ENCODE measurements around a stretch of chr17.

DNA sequence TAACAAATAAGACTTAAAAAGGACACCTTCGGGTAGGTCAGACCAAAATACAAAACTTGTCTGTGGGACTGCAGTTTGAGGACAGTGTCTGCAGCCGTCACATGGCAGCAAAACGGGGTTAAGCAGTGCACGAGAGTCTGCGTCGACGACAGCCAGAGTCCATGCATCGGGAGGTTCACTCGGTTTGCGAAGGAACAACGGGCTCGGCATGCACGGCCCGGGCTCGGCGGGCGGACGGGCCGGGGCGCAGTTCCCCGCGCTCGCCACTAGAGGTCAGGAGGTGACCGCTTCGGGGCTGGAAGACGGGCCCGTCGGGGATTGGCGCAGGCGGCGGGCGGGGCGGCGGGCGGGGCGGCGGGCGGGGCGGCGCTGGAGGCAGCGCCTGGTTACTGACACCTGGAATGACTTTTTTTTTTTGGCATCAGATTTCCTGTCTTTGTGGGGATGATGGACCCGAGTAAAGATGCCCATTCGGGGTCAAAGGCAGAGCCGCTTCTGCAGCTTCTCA lies 6.4 kb downstream of the SCGB1C2 start:
- PRO-cap, result no peak

DNA sequence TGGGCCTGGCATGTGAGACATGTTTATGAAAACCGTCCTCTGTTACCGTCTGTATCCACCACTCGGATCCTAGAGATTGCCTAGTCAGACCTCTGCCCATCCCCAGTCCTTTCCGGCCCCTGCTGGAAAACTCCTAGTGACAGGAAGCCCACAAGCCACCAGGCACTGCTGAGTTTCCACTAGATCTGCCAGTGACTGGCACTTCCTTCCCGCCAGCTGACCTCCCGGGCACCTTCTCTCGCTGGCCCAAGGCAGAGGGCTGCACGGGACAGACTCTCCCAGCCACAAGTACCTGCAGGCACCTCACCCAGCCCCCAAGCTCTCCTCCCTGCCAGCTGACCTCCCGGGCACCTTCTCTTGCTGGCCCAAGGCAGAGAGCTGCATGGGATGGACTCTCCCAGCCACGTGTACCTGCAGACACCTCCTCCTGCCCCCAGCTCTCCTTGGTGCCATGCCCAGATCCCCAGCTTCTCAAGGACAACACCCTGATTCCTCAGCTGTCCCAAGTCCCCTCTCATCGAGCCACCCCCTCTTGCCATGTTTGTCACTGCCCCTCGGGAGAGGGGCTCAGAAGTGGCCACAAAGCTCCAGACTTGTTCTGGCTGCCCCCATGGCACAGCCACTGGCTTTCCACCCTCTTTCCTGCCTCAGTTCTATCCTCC lies 66.4 kb upstream of the DOC2B start:
- PRO-cap, result no peak

- PRO-cap, result no peak
These were observed 84.7 kb upstream of the DOC2B start for GRCh38 chr17:266046-266560.

DNA sequence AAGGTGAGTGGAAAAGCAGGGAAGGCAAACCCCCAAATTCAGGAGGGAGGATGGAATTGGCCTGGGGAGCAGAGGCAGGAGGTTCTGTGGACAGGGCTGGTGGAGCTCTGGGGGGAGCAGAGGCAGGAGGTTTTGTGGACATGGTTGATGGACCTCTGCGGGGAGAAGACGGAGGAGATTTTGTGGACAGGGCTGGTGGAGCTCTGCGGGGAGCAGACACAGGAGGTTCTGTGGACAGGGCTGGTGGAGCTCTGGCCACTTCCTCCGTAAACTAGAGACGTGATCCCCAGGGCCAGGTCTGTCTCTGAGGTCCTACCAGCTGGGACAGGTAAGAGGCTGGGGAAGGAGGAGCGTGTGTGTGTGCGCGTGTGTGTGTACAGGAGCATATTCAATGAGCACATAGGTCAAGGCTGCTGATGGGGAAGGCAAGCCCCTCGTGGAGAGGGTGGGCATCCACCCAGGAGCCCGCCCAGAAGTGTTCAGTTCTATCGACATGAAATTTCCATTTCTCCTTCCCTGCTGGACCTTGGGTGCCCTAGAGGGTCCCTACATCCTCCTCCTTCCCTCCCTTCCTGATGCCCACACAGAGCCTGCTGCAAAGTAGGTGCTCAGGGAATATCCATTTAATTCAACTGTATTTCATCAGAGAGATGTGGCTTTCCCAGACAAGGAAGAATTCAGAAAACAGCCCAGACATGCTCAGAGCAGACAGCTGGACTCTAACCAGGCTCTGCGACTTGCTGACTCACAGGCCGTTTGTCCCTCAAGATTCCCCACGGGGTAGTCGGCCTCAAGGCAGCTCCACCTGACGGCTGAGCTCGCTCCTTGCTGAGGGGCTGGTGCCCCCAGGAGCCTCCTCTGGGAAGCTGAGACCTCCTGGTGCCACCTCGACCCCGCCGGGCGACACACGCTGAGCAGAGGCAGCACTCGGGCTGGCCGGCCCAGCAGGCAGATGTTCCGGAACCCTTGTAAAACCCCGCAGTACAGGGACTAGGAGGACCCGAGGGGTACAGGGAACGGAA lies 20.4 kb downstream of the RPH3AL start:
- PRO-cap, result no peak

DNA sequence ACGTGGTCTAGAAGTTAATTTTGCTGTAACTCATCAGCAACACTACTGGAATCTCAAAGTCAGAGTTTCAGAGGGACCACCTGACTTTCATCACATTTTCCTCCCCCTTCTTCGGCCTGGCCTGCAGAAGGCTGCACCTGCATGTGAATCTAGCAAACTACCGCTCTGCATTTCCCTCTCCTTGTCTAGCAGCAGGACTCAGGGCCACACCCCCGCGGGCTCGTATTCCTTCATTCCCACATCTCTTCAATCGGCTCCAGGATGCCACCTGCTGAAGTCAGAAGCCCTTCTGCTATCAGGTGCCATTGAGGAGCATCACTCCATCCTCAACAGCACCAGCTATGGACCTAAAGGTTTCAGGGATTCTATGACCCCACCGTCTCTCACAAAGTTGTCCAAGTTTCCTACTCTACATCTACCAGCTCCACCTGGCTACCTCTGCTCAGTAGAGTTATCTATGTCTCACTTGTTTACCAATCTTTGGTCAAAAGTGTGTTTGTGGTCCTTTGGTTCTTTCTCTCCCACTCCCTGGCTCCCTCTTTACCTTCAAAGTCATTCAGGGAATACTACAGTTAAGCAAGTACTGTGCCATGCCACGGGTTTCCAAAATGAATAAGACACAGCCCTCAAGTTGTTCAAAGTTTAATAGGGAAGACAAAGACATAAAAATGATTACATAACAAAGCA lies 135.1 kb downstream of the C17orf97 start:
- PRO-cap, result no peak

DNA sequence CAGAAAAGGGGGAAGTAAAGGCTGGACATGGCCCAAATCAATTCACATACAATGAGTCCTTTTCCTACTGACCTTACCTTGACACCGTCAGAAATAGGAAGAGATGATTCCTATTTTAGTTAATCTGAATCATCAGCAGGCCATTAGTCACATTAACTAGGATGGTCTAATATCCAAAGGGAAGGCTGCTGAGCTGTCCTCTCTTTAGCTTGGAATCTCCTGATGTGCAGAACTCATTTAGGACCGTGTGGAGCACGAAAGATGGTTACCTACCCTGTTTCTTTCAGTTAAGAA lies 150.5 kb downstream of the C17orf97 start:
- PRO-cap, result no peak

GRCh38 chr17:731725-731992 lies 737 bp upstream of the TLCD3A start:
- PRO-cap, result no peak

- PRO-cap, result no peak
These were observed 9.7 kb downstream of the TLCD3A start for GRCh38 chr17:741917-742658.

GRCh38 chr17:755861-756771 lies 4.1 kb upstream of the GEMIN4 start:
- PRO-cap, result unidirectional peak, minus-strand start at chr17:755983

DNA sequence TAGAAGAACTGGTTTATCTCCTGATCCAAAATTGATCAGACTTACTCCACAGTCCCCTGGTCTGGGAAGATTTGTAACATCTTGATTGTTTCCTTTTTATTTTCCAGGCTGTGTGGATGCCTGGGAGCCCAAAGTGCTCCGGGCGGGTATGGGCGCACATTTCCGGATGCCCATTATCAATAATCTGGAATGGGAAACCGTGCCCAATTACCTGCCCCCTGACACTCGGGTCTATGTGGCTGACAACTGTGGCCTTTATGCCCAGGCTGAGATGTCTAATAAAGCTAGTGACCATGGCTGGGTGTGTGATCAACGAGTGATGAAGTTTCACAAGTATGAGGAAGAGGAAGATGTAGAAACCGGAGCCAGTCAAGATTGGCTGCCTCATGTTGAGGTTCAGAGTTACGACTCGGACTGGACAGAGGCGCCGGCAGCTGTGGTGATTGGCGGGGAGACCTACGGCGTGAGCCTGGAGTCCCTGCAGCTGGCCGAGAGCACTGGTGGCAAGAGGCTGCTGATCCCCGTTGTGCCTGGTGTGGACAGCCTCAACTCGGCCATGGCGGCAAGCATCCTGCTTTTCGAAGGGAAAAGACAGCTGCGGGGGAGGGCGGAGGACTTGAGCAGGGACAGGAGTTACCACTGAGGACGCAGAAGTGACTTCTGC lies 9.4 kb downstream of the MRM3 start:
- PRO-cap, result no peak

DNA sequence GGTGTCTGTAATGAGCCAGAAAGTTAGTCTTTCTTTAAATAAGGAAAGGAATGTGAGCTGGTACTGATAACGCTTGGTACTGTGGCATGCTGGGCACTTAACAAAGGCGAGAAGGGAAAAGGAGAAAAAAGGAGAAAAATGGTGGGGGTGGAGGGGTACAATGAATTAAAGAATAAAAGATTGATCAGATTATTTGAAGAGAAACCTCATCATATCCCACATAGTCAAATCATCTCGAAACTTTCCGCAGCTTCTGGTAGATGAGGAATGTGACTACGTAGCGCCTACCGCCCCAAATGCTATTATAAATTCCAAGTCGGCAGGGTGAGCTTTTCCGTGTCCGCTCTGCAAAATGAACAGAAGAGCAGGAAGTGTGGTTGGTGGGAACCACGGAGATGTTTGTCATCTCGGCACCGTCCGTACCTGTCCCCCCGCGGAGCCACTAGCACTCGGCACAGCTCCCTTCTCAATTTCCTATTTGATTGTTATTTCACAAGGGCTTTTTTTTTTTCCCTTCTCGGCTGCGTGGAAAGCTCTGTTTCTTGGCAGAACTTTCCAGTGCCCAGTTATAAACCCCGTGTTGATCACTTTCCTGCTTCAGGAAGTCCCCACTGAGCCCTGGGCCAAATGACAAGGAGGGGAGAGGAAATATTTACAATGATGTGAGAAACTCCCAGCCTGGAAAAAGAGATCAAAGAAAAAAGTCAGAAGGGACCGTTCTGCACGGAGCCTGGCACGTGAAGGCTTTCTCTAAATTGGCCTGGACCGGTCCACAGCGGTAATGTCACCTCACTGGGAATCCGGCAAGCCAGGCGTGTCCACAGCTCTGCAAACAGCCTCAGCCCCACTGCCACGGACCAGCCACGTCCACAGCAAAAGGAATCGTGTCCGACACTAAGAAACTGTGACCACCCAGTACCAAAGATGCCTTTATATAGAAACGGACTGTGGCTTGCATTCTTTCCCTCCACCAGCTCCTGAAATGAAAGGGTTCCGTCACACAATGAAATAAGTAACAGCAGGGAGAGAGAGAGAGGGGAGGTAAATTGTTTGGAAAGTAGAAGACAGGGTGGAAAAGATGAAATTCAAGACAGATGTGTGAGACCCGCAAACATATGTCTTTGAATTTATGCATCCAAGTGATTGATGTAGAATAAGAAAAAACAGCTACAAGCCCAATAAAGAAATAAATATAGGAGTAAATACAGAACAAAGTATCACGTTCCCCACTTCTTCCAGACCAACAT lies 65.0 kb downstream of the MRM3 start:
- PRO-cap, result unidirectional peak, minus-strand start at position 936 of the sequence

DNA sequence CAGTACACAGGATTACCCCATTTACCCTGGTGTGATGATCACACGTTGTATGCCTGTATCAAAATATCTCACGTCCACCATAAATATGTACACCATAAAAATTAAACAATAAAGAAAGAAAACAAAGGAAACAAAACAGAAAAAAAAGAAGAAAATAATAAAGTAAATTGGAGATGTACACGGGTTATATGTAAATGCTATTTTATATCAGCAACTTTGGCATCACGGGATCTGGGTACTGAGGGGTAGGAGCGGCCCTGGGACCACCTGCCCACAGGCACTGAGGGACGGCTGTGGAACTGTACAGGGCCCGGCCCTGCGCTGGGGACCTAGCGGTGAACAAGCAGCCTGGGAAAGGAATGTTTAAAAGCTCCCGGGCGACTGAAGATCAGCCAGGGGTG lies 31.4 kb downstream of the NXN start:
- PRO-cap, result no peak

DNA sequence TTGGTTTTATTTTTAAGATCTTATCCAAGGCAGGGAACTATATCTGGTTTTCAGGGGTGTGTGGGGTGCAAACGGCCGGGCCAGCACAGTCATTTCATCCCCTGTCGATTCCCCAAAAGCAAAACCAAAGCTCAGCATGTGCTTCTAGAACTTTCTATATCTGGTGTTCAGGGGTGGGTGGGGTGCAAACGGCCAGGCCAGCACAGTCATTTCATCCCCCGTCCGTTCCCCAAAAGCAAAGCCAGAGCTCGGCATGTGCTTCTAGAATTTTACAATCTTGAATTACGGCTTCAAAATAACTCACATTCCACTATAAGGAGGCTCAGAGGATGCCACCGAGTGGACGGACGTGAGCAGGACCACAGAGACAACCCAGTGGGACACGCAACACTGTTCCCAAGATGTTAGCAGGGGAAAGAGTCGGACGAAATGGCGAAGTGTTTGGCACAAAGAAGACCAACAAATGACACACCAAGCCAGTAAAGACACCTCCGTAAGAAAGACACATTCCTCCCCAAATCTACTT lies 29.1 kb downstream of the NXN start:
- PRO-cap, result no peak

- PRO-cap, result no peak
These were observed 24.9 kb downstream of the NXN start for GRCh38 chr17:954565-955093.

DNA sequence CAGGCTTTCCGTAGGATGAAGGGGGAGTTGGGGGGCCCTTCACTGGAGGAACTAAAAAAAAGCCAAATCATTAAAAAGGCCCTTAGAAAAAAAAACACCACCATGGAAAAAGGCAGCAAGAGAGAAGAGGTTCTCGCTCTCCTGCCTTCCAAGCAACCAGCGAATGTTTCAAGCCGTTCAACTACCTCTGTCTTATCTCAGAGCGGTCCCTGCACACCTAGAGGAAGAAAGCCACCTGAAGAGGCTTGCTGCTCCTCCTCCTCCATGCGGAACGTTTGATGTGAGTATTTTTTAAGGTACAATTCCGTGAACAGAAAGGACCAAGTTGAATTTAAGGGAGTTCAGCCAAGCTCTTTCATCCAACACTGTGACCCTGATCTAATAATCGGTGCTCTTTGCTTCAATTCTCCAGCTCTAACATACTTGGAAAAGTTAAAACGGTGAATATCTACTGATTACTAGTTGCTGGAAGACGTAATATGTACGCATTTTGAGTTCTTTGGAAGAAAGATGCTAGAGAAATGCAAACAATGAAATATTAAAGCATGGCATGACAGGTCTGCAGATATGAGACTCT lies 9.1 kb downstream of the NXN start:
- PRO-cap, result no peak

GRCh38 chr17:1002290-1003346 lies 5.7 kb downstream of the TIMM22 start:
- PRO-cap, result no peak

- PRO-cap, result no peak
These were observed 7.1 kb downstream of the TIMM22 start for GRCh38 chr17:1003747-1004734.

GRCh38 chr17:1031566-1032171 lies 34.7 kb downstream of the TIMM22 start:
- PRO-cap, result unidirectional peak, minus-strand start at chr17:1031837

- PRO-cap, result no peak
These were observed 40.2 kb downstream of the TIMM22 start for GRCh38 chr17:1036947-1037615.

- PRO-cap, result no peak
These were observed 81.0 kb downstream of the TIMM22 start for GRCh38 chr17:1077598-1078618.